ENCODE measurements around the genes HIC2, SDF2L1 and YPEL1.

DNA sequence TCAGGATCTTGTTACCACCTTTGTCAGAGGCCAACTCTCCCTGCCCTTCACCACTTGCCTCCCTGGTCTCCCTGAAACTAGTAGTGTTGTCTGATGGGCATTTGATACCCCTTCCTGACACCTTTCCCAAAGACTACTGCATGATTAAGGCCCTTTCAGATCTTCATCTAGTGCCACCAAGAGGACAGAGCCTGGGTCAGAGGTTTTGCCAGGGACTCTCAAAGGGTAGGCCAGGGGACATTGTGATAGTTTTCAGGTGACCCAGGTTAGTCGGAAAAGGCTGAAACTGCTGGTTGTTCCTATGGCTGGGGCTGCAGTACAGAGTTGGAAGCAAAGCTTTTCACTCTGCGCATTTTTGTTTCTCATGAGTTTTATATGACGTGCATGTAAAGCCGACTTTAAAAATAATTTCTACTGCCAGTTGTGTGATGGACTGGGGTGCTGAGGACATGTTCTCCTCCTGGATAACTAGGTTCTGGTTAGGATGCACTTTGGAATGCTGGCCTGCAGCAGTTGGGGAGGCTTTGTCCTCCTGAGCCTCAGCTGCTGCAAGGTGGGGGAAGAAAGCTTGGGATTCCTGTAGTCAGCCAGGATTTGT is 50.8 kb downstream of the MED15 start:
- RRBS, result no CpG with 5 or more reads among the region's 4 CpGs

DNA sequence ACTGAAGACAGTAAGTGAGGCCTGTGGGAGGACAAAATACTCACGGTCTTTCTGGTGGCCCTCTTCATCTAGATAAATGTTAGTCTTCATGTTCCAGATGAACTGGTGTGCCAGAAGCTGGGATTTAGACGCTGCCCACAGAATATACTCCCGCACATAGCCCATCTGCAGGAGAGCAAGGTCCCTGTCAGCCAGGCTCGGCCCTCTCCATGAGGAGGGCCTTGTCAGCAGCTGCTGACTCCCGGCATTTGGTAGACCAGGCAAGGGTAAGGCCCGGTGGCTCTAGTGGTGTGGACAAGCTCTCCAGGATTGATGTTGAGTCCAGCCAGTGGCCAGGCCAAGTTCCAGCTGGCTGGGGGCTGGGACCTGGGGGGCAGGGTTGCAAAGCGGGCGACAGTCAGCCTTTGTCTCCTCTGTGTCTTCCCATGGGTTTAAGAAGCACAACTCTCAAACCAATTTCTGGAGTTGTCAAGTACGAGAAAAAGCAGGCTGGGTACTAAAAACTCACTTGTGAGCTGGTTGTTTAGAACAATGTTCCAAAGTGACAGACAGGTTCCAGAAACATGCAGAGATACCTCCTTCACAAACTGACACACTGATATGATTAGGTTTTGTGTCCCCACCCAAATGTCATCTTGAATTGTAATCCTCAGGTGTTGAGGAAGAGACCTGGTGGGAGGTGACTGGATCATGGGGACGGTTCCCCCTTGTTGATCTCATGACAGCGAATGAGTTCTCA is 52.5 kb upstream of the SERPIND1 start:
- RRBS, result no CpG with 5 or more reads among the region's 11 CpGs

DNA sequence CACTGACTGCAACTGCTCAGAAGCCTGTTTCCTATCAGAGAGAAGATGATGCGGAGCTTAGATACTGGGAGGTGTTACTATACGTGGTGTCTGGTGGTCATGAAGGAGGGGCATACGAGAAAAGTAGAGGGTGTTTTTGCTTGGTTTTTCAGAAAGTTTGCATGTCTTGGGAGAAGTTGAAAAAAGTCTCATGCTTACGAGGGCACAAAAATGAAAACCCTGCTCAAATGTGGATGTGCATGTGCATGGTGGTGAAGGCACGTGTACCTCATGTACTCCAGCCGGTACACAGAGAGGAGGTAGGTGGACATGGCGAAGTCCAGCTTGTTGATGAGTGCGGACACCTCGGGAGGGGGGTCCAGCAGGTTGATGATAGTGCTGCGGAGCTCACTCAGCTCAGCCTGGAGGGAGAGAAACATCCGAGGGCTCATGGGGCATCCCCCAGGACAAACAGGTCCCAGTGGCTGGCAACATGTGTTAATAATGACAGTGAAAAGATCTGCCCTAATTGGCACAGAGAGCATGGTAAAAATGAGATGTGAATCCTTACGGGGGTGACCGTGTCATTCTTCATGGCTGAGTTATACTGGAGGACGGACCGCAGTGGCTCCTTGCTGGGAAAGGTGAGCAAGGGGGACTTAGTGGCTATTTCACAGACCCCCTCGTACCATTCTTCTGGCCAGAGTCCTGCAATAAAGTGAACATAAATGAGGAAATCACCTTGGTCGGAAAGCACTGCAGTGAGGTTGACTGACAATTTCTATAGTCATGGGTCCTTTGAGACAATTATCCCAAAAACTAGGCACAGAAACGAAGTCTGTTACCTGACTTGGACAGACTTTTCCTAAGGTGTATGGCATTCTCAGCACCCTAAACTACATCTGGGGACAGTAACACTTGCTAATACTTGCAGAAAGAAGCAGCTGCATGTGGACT is 9.1 kb upstream of the SERPIND1 start:
- RRBS, result no CpG with 5 or more reads among the region's 18 CpGs

GRCh38 chr22:20776400-20777012 is 2.6 kb downstream of the SERPIND1 start:
- RRBS, result no CpG with 5 or more reads among the region's 8 CpGs

DNA sequence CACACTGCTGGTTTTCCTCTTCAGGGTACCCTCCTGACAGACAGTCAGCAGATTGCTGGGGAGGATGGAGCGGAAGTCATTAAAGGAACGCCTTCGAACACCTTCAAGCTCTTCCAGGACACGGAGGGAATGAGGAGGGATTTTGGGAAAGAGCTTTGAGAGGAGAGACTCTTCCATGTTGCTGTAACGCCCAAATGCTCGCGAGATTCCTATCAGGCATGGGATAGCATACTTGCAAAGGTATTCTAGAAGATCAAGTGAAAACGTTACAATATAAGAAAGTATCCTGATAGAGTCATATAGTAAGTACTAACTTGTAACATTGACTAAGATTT is 39.0 kb downstream of the PI4KA start:
- RRBS, result no CpG with 5 or more reads among the region's 8 CpGs

GRCh38 chr22:20843611-20844255 is 14.9 kb downstream of the PI4KA start:
- RRBS, result no CpG with 5 or more reads among the region's 2 CpGs

- RRBS, result no CpG with 5 or more reads among the region's 8 CpGs
Observed at GRCh38 chr22:20948297-20949035, 18.6 kb upstream of the AIFM3 start.

DNA sequence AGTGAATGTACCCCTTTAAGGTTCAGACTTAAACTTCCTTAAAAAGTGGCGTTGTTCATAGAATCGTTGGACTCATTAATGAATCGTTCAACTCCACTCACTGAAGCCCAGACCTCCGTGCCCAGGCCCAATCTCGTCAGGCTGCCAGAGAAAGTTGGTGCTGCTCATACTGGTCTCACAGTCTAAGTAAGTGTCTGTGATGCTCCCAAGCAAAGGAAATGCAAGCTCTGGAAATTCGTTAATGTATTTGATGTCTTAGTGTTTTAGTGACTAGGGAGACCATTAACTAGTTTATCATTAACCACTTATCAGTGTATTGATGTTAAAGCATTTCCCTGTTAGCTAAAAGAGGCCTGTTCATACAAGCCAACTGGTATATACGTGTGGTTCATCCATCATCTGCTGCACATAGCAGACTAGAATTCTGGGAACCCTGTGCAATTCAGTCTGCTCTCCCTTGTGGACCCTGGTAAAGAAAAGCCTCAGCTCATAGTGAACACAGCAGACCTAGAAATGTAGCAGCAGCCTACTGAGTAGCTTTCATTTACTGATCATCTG is 15.9 kb upstream of the AIFM3 start:
- RRBS, result no CpG with 5 or more reads among the region's 7 CpGs

- RRBS, result 4% methylated on average over 4 of the region's 14 CpGs
Observed at GRCh38 chr22:21044881-21045435, 788 bp upstream of the LRRC74B start.

- RRBS, result no CpG with 5 or more reads among the region's 84 CpGs
Observed at GRCh38 chr22:21417295-21417836, at the start of gene HIC2. TSS of gene HIC2 (plus strand) at chr22:21417371.

DNA sequence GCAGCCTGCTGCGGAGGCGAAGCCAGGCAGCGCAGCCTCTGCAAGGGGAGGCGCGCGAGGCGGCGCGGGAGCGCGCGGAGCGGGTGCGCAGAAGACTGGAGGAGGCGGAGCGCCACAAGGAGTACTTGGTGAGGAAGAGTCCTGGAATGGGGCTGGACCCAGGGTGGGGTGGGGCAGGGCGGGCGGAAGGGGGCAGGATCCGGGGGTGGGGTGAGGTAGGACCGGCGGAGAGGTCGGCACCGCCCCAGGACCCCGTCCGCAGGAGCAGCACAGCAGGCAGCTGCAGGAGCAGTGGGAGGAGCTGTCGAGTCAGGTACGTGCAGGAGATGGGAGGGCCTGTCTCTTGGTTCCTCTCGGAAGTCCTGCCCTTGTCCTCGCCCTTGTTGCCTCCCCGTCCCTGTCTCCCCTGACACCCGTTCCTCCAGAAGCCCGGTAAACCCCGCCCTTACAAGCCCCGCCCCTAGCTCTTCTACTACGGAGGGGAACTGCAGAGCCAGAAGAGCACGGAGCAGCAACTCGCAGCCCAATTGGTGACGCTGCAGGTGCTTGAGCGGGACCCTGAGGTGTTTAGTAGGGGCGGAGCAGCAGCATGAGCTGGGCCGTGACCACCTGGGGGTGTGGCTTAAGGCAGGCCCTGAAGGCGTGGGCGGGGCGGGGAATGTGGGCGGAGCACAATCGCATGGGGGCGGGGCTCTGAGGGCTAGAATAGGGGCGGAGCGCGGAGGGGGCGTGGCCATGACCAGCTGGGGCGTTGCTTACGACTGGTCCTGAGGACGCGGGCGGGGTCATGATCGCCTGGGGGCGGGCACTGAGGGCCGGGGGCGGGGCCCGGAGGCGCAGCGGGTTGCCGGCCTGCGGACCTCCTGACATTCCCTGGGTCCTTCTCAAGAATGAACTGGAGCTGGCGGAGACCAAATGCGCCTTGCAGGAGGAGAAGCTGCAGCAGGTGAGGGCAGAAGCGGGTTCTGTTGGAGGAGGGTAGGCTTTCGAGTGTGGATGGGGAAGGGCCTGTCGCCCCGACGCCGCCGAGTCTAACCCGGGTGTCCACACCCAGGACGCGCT is 1.0 kb downstream of the TMEM191C start:
- RRBS, result no CpG with 5 or more reads among the region's 77 CpGs

GRCh38 chr22:21641913-21642629 is at the start of gene SDF2L1:
TSS of gene SDF2L1 (plus strand) at chr22:21642302.
- RRBS, result 2% methylated on average over 43 of the region's 74 CpGs

GRCh38 chr22:21651622-21652459 is 9.7 kb downstream of the SDF2L1 start:
- RRBS, result 2% methylated on average over 27 of the region's 68 CpGs

DNA sequence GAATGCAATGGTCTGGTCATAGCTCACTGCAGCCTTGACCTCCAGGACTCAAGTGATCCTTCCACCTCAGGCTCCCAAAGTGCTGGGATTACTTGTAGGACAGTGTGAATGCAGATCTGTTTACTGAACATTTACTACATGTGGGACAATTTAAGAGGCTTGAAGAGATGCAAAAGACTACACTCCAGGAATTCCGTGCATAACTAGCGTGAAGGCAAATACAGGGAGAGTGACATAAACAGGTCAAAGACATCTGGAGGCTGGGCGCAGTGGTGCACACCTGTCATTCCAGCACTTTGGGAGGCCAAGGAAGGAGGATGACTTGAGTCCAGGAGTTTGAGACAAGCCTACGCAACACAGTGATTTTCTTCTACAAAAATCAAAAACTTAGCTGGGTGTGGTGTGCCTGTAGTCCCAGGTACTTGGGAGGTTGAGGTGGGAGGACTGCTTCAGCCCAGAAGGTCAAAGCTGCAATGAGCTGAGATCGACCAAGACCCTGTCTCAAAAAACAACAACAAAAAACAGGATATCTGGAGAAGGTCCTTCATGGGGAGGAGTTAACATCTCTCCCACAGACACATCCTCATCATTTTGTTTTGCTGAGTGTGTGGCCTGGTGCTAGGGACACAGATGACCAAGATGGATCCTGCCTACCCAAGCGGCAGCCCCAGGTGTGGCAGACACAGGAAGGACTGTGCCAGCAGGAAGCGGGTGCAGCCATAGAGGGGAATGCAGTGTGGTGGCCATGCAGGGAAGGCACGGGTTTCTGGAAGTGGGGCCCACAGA is 33.9 kb downstream of the YPEL1 start:
- RRBS, result no CpG with 5 or more reads among the region's 8 CpGs

GRCh38 chr22:21735276-21736426 is at the start of gene YPEL1:
TSS of gene YPEL1 (minus strand) at chr22:21735794.
- RRBS, result 2% methylated on average over 48 of the region's 152 CpGs

- RRBS, result no CpG with 5 or more reads among the region's 14 CpGs
Observed at GRCh38 chr22:21762848-21763691, 27.5 kb upstream of the YPEL1 start.

DNA sequence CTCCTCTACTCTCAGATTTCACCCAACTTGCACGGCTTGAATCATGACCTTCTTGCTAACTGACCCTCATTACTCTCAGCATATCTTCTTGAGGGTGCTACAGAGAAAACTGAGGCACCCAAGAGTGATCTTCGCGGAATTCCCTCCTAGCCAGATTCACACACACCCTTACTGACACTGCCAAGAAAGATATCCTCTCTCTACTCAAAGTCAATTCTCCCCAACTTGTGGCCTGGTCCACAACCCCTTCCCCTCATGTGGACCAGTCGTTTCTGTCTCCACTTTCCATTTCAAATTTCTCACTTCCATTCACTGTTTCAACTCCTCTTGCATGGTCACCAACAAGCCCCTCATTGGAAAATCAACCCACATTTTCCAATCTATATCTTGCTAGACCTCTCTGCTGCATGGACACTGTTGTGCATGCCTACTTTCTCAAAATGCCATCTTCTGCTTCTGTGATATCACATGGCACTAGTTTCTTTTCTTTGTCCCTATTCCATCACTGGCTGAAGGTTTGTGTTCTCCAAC is 41.4 kb upstream of the YPEL1 start:
- RRBS, result no CpG with 5 or more reads among the region's 4 CpGs

- RRBS, result no CpG with 5 or more reads among the region's 3 CpGs
Observed at GRCh38 chr22:21992631-21992983, 10.0 kb upstream of the TOP3B start.

DNA sequence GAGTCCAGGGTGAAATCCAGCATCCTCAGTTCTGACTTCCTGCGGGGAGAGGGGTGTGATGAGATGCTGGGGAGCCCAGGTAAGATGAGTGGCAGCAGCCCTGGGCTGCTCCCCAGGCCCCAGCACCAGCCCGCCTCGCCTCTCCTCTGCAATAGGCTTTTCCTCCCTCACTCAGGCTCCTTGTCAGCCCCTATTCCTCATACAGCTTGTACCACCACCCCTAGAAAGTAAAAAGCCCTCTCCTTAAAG is 12.1 kb upstream of the TOP3B start:
- RRBS, result no CpG with 5 or more reads among the region's 3 CpGs

DNA sequence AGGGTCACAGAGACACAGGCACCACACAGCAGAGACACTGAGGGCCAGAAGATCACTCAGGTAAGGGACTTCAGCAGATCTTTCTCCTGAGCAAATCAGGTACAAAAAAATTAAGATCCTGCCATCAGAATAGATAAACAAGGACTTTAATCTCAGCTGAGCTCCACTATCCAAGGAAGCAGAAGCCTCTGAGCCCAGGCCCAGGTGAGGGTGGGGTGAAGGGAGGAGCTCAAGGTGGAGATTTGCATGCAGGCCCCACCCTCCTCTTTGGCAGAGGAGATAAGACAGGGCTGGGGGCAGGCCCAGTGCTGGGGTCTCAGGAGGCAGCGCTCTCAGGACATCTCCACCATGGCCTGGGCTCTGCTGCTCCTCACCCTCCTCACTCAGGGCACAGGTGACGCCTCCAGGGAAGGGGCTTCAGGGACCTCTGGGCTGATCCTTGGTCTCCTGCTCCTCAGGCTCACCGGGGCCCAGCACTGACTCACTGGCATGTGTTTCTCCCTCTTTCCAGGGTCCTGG is 114.0 kb downstream of the GGTLC2 start:
- RRBS, result no CpG with 5 or more reads among the region's 3 CpGs